LUHMES (cell line): ENCODE results near the gene LIPG.

DNA sequence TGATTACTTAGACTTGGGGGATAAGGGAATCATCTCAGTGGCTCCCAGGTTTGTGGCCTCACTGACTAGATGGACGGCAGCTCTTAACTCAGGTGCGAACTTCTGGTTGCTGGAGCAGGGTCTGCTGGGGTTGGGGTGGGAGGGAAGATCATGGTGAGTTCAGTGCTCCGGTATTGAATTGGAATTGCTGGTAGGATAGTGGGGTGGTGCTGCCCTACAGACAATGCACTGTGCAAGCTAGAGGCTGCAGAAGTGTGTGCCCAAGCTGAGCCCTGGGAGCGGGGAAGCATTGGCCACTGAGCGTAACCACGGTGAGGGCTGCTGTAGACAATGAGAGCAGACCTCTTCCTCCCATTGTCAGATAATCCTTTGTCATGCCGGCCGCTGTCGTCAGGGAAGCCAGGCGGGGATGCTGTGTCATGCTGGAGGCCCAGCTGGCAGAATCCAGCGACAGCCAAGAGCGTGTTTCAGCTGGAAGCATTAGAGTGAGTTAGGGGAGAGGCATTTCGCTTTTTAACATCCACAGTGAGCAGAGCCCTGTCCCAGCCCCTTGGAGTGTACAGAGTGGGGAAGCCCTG lies 6.8 kb downstream of the CTIF start:
- PRO-cap: no peak

DNA sequence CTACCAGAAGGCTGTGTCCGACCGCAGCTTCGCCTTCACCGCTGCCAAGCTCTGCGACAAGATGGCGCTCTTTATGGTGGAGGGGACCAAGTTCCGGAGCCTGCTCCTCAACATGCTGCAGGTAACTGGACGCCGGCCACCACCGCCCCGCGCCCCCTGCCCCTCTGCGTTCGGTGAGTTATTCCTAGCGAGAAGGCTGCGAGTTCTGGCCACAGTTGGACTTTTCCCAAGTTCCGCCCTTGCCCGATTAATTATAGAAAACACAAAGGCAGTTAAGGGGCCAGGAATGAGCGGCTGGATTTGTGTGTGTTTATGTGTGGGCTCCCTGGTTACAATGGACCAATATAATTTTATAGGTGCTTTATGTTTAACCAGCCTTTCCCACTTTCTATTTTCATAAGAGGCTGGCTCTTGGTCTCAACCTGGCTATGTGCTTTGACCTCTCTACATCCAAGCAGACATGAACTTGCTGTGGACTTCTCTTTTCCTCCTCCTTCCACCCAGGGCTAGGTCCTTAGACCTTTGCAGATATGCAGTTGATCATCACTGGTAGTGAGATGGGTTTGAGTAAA lies 189.1 kb downstream of the SMAD7 start:
- PRO-cap: no peak

GRCh38 chr18:48801678-48802656 lies 148.8 kb downstream of the SMAD7 start:
- PRO-cap: no peak

DNA sequence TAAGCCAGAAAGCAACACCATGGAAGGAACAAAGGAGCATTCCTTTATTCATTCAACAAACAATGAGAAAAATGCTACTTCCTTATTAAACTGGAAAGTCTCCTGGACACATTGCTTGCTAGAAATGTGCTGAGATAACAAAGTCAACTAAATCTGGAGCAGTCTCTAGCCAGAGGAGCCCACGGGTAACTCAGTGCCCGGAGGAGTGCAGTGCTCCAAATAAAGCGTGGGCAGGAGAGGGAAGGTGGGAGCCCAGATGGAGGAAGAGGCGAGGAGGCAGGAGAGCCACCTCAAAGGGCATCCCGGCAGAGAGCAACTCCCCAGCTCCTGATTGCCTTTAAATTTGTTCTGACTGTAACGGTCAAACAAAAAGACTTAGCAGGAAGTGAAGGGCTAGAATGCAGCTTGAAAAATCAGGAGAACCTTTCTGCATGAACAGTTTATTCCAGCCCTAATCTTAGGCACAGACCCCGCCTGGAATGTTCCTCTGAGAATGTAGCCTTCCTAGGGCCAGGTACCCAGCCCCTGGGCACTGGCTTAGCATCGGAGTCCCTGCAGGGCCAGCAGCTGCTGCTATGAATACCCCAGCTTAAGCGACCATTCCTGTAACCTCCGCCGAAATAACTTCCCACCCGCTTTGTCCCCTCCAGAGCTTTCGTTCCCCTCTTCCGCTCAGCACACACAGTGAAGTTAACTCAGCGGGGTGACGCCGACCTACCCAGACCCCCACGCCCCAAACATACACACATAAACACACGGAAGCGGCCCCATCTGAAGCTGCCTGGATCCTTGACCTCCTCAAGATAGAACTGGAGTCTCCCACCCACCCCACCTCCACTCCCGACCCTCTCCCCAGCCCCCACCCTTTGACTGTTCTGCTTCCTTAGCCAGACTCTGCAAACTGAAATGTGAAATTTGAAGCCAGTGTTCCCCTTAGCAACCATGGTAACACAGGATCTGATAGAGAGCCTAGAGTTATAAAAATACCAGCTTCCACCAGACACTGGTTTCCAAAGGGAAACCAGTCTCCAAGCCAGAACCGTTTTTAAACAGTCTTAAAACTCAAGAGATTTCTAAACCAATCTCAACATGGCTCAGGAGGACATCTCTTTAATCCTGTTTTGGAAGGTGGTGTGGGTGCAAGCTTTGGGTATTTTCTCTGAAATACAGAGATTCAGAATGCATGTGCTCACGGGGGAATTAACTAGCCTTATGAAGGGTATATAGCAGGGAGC lies 123.2 kb downstream of the SMAD7 start:
- PRO-cap: bidirectional peak, plus-strand start at position 648 of the sequence, minus-strand start at position 535 of the sequence; bidirectional peak, plus-strand start at position 972 of the sequence, minus-strand start at position 812 of the sequence

- PRO-cap: no peak
Observed at GRCh38 chr18:48873213-48873677, 77.5 kb downstream of the SMAD7 start.

DNA sequence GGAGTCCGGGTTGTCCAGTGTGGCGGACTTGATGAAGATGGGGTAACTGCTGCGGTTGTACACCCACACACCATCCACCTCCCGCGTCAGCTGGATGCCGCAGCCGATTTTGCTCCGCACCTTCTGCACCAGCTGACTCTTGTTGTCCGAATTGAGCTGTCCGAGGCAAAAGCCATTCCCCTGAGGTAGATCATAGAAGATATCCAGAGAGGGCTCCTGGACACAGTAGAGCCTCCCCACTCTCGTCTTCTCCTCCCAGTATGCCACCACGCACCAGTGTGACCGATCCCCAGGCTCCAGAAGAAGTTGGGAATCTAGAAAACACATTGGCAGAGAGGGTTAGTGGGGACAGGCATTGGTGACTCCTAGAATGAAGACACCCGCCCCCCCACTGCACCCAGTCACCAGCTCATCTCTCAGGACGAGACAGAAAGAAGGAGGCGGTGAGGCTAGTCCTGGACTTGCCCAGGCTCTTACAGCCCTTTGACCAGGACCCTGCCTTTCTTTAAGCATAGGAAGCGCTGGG lies 29.1 kb downstream of the SMAD7 start:
- PRO-cap: no peak

- PRO-cap: no peak
Observed at GRCh38 chr18:48942236-48943133, 8.3 kb downstream of the SMAD7 start.

- PRO-cap: no peak
Observed at GRCh38 chr18:48975172-48975649, 24.4 kb upstream of the SMAD7 start.

- PRO-cap: no peak
Observed at GRCh38 chr18:49021327-49022034, 70.7 kb upstream of the SMAD7 start.

DNA sequence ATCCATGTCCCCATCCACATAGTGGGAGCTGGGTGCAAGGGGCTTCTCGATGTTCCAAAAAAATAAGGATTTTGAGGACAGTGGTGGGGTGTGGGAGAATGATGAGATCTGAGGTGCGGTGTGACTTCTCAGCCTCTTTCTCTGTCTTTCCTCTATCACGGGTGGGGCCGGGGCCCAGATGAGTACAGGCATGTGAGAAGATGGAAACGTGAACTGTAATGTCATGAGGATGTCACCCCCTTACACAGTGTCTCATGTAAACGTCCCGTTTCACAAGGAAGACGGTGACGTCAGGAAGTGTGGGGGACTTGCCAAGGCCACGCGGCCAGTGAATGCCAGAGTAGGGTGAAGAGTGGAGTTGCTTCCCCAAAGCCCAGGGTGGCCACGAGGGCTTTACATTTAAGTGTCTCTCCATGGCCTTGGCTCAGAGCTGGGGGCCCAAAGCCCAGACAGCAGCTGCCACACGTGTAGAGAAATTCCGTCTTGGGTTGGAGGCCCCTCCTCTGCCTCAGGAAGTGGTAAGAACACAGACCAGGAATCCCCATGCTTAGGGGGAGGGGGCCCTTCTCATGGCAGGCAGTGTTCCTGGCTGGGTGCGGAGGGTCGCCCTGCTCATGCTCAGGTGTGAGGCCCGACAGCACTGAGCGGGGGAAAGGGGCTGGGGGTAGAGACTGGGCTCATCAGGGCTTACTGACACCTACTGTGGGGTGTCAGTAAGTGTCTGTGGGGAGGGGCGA lies 80.9 kb upstream of the SMAD7 start:
- PRO-cap: no peak

DNA sequence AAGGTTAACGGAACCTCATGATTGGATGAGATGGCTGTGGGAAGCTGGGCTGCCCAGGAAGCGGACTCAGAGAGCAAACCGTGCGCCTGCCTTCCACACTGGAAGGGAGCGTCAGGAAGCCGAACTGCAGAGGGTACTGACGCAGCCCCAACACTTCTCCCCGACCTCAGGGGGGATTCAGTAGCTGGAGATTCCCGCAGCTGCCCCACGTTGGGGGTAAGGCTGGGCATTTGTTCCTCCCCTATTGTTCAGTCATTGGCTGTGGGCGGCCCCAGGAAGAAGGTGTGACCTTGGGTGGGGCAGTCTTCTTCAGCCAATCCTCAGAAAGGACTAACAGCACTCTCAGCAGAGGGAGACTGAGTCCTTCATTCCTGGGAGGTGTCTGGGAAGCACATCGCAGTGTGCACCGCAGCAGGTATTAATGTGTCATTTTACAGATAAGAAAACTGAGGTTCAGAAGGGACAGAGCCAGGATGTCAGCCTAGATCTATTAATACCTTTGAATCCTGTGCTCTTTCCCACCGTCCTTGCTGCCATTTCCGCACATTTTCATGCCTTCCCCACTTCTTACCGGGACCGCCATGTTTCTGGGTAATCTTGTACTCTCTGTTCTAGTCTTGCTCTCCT lies 6.9 kb upstream of the RPL17 start:
- PRO-cap: no peak

- PRO-cap: bidirectional peak, plus-strand start at chr18:49562059, minus-strand start at chr18:49561893
Observed at GRCh38 chr18:49561254-49562384, at the start of gene LIPG. Gene LIPG (plus strand): TSS chr18:49562057.

DNA sequence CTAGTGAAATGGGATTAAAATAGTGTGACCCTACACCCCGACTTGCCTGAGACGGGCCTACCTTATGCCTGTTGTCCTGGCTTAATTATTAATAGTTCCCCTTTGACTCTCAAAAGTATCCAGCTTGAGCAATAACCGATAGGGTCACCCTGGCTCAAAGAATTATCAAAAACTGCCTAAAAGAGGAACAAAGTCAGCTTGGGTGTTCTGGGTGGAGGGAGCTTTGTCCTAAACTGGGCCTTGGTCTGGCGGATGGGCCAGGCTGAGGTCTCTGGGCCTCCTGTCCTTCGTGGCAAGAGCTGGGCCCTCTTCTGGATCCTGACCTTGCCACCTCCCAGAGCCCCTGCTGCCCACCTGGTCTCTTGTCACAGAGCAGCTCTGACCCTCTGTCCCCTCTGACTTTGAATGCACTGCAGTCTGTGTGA lies 56.3 kb downstream of the ACAA2 start:
- PRO-cap: no peak

GRCh38 chr18:49810950-49811989 lies 2.1 kb downstream of the ACAA2 start:
- PRO-cap: no peak

DNA sequence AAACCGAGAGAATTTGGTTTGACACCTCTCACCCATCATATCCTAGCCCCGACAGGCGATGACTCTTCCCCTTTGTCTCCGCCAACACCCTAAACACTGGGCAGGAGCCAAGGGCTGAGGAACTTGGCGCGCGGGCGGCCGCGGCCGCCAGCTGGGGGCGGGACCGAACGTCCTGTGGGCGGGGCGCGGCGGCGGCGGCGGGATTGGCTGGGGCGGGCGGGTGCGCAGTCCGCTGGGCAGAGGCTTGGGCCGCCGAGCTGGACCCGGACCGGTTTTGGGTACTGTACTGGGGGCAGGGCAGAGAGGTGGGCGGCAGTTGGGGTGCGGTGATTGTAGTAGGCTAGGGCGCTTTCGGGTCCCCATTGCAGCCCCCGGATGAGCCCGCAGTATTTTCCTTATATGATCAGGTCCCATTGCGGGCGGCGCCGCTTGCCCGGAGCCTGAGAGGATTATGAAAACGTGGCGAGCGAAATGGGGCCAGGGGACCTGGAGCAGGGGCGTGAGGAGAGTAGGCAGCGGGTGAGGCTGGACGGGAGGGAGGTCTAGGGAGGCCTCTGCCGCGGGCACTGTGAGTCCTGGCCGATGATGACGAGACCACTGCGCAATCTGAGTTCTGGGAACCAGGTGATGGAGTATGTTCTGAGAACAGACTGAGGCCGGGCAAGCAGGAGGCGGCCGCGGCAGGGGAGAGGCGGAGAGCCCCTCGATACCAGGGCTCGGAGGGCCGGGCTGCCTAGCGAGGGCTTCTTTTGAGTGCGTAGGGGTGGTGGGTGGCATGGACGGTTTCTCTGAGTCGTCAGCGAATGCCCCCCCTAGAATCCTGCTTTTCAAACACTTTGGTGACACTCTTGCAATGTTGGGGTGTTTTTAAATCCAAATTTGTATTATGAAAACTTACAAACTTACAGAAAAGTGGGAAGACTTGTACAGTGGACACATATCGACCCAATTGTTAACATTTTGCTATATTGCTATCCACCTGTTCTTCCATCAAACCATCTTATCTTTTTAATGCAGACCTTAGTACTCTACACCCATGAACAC lies 774 bp upstream of the ACAA2 start:
- PRO-cap: bidirectional peak, plus-strand start at position 238 of the sequence, minus-strand start at position 117 of the sequence; bidirectional peak, plus-strand start at position 635 of the sequence, minus-strand start at position 609 of the sequence

DNA sequence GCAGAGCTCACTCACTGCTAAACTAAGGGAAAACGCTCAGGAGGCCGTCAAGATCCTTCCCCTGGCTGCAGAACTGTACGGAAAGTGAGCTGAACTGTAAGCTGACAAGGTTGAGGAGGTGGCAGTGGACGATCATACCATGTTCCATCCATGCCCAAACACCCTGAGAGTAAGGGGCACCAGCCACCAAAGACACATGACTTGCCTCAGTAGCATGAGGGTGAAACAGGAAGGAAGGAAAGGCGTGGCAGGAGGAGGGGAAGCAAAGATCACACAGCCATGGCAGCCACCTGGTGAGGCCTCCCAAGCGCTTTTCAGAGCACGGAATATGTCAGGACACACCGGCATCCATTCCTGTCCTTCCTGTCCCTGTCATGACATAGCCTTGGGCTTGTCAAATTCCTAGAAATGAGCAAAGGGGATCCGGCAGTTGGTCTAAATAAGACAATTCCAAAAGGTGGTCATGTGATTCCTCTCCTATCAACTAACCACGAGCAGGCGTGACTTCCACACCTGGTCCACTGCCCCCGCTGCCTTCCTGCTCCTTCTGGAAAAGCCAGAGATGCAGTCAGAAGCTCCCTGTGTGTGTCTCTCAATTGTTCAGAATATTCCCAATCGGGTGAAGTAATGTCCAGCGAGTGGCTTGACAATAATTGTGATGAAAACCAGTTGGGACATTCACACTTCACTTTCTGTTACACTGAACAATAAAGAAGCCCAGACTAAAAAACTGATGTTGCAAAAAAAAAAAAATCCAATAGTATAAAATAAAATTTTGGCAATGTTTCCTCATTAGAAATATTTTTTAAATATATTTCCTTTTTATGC lies 118.5 kb downstream of the MYO5B start:
- PRO-cap: no peak

DNA sequence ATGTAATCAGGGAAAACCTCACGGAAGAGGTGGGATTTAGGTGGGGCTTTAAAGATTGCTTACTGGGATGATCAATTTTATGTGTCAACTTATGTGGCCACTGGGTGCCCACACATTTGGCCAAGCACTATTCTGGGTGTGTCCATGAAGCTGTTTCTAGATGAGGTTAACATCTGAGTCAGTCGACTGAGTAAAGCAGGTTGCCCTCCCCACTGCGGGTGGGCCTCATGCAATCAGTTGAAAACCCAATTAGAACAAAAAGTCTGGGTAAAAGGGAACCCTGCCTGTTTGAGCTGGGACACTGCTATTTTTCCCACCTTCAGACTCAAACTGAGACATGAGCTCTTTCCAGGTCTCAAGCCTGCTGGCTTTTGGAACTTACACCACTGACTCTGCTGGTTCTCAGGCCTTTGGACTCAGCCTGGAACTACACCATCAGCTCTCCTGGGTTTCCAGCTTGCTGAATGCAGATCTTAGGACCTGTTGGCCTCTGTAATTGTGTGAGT lies 67.3 kb downstream of the MYO5B start:
- PRO-cap: no peak

GRCh38 chr18:50157472-50158059 lies 37.4 kb downstream of the MYO5B start:
- PRO-cap: no peak

DNA sequence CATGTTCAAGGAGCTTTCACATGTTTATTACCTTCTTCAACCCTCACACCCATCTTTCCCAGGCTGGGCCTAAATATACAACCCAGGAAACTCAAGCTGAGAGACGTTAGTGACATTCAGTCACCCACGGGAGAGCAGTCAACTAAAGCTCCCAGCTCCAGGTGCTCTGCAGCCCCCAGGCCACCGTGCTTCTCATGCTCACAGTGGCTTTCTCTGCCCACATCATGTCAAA lies 35.7 kb downstream of the MYO5B start:
- PRO-cap: no peak

DNA sequence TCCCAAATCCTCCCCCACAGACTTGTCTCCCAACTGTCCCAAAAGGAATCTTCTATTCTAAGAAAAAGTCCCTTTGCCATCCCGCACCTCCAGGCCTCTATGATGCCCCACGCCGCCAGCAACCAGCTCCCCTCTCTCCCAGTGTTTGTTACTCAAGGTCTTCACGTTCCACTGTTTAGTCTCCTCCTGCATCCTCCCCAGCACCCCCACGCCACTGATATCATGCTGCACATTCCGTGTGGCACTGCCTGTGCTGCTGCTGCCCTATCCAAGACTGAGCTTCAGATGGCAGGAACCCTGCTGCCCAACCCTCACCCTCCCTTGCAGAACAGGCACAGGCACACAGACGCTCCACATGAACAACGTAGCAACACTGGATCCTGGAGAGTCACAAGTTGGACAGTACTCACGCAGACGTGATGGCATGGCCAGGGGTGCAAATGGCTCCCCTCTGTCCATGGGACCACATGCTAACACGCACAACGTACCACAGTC lies 35.3 kb downstream of the MYO5B start:
- PRO-cap: no peak